Caco-2 (cell line): ENCODE measurements around a stretch of chr20.

DNA sequence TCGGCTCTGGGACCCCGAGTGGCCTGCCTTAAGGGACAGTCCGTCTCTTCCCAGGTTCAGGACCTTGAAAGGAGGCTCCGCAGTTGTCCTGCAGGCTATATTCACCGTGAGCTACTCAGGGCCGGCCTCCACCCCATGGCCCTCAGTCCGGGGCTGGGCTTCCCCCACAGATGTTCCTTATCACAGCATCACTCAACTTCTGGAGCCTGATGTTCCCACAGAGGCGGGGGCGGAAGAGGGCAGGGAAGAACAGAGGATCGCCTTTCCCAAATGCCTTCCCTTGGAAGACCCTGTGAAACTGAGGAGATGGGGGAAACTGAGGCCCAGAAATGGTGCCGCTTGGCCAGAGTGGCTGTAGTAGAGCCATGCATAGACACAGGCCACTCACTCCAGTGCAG is 4.4 kb upstream of the COX4I2 start:
- PRO-cap: no peak
- RRBS: no CpG with 5 or more reads among the region's 11 CpGs

DNA sequence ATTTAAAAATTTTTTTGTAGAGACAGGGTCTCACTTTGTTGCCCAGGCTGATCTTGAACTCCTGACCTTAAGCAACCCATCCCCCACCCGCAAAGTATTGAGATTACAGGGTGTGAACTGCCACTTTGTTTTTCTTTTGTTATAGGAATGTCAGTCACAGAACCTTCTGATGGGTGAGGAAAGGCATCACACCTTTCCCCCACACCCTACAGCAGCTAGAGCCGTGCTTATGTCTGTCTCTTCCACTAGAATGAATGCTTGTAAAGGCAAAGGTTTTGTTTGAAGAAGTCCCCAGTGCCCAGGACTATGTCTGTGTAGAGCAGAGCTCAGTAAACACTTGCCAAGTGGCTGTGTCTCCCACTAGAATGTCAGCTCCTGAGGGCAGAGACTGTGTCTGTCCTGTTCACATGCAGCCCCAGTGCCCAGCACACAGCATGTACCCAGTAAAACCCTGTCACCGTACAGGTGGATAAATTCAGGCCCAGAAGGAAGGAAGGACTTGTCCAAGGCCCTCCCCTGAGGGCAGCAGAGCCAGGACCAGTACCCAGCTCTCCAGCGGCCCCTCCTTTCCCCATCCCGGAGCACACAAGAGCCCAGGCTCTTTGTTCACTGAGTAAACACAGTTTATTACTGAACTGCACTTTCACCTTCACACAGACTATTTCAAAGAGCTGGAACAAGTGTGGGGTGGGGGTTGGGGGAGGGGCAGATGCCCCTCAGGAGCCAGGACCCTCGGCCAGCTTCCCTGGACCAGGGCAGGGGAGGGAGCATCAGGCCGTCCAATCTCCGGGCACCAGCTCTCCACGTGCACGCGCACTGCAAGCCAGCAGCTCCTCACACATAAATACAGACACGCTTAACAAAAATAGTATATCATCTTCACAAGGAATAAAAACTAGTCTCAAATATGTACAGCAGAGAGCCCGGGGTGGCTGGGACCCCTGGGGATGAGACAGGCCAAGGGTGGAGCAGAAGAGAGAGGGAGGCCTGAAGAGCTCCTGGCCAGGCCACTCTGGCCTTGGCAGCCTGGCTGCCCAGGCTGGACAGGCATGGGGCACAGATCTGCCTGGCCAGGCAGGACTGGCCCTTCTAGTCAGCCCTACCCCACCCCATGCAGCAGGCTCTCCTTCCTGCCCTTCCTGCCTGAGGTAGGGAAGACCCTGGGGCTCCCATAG is 26.5 kb downstream of the COX4I2 start:
- PRO-cap: bidirectional peak, plus-strand start at position 329 of the sequence, minus-strand start at position 256 of the sequence; bidirectional peak, plus-strand start at position 481 of the sequence, minus-strand start at position 438 of the sequence; unidirectional peak, minus-strand start at position 542 of the sequence
- RRBS: no CpG with 5 or more reads among the region's 13 CpGs

DNA sequence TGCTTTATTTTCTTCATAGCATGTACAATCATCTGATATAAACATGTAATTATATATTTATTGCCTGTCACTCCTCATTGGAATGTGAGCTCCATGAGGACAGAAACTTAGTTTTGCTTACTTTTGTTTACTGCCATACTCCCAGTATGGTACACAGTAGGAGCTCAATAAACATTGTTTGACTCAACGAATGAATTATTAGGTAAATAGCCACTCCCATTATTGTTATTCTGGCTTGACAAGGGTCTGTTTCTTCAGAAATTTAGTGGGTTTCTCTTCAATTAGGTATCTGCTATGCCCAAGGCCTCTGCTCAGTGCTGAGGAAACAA is 6.4 kb downstream of the BCL2L1 start:
- PRO-cap: no peak
- RRBS: no CpG with 5 or more reads among the region's 1 CpG

- PRO-cap: bidirectional peak, plus-strand start at chr20:31879829, minus-strand start at chr20:31879709; bidirectional peak, plus-strand start at chr20:31880189, minus-strand start at chr20:31880064
- RRBS: 2% methylated on average over 8 of the region's 69 CpGs
Measured at GRCh38 chr20:31879262-31880433, 9.2 kb downstream of the TTLL9 start.

GRCh38 chr20:31967366-31967751 is 592 bp upstream of the XKR7 start:
- PRO-cap: no peak
- RRBS: no CpG with 5 or more reads among the region's 6 CpGs

GRCh38 chr20:31994812-31995413 is 15.3 kb upstream of the CCM2L start:
- PRO-cap: no peak
- RRBS: 29% methylated on average over 4 of the region's 41 CpGs

DNA sequence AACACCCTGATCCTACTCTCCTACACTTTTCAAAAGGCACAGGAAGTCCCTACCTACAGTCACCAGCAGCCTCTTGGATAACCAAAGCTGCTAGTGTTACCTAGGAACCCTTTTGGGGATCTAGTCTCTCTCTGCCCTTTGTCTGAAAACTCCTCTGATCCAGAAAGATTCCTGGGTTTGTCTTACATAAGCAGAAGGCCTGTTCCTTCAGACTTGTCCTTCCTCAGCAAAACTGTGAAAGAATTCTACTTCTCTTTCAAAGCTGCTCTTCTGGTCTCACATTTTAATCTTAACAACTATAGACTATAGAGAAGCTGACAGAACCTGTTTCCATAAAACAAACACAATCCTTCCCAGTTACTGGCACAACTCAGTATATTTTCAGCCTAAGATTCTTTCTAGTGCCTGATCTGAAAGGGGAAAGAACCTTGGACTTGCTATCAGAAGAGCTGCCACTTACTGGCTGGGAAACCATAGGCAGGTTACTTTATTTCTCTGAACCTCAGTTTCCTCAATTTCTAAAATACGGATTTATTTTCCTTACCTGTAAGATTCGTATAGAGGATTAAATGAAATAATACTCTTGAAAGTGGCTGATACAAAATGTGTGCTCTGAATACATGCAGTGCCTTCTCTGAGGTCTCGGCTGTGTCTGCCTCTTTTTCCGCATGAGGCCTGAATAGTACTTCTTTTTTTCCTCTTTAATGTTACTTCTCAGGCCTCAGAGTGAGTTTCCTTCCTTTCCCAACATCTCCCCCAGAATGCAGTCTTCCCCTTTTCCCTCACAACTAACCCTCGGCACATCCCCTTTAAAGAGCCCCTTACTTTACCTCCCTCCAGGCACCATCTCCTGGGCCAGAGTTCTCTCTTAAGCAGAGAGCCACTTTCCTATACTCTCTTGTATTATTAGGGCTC is 2.7 kb downstream of the PLAGL2 start:
- PRO-cap: bidirectional peak, plus-strand start at position 395 of the sequence, minus-strand start at position 234 of the sequence
- RRBS: no CpG with 5 or more reads among the region's 5 CpGs

GRCh38 chr20:32206296-32206932 is 1.1 kb downstream of the PLAGL2 start:
- PRO-cap: no peak
- RRBS: no CpG with 5 or more reads among the region's 6 CpGs

DNA sequence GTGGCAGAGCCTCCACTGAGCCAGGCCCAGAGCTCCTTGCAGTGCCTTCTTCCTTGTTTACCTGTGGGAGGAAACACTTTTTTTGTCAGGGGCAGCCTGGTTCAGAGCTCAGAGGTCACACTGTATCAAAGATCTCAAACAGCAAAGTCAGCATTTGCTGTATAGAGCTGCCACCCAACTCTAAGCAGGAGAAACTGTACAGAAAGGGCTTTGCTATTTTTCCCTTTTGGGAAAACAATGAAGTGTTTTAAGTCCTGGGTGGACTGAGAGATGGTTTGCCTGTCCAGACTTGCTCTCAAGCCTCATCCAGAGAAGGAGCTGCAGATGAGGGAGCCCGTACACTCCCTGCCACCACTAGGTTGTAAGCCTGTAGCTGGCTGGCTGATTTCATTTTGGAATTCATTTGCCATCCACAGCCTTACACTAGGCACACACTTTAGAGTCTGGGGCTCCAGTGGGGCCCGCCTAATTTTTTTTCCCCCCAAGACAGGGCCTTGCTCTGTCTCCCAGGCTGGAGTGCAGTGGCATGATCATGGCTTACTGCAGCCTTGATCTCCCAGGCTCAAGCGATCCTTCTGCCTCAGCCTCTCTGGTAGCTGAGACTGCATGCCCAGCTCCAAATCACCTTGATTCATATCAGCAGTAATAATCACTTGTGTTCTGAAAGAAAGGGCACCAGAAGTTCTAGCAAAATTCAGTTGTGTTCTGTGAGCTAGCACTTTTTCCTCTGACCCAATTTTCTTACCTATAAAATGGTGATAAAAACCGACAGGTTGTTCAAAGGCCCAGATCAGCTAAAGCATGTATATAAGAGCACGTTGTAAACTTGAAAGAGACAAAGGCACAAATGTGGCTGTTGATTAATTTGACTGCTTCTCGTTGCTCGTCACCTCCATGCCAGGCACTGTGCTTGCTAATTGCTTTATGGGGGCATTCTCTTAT is 28.5 kb downstream of the POFUT1 start:
- PRO-cap: no peak
- RRBS: no CpG with 5 or more reads among the region's 7 CpGs

DNA sequence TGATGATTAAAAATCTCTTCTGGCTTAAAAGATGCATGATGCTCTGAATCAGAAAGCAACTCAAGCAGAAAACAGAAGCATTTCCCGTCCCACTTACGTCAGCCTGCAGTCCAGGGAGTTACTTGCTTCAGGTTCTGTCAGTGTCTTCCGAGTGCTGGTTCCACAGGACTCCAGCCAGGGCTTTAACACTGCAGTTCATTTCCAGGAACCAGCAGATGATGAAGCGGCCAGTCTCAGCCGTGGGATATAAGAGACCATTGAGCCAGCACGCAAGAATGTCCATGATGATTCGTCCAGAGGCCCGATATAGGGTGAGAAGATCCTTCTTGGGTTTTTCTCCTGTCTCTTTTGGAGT is 30.8 kb upstream of the ASXL1 start:
- PRO-cap: no peak
- RRBS: no CpG with 5 or more reads among the region's 8 CpGs

- PRO-cap: no peak
- RRBS: no CpG with 5 or more reads among the region's 11 CpGs
Measured at GRCh38 chr20:32357696-32357922, 522 bp upstream of the ASXL1 start.

- PRO-cap: no peak
- RRBS: no CpG with 5 or more reads among the region's 7 CpGs
Measured at GRCh38 chr20:32448398-32448770, 90.3 kb downstream of the ASXL1 start.

- PRO-cap: no peak
- RRBS: 93% methylated on average over 2 of the region's 13 CpGs
Measured at GRCh38 chr20:32481202-32481840, 103.8 kb downstream of the NOL4L start.

GRCh38 chr20:32485370-32485509 is 99.9 kb downstream of the NOL4L start:
- PRO-cap: no peak
- RRBS: no CpG with 5 or more reads among the region's 6 CpGs

DNA sequence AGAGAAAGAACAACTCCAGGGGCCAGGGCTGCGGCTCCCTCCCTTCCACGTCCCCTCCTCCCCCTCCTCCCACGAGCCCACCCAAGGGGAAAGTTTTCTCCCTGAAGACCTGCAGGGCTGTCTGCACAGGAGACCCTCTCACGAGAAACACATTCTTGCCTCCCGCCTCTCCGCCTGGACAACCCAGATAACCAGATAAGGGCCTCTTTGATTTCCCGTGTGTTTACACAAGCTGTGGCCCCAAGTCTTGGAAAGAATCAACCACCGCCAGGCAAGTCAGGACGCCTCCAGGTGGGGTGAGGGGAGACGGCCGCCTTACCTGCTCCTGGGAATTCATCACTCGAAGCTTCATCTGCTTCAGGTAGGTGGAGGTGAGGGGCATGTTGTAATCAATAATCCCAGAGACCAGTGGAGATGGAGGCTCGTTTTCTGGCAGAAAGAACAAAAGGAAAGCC is 74.1 kb downstream of the NOL4L start:
- PRO-cap: bidirectional peak, plus-strand start at position 279 of the sequence, minus-strand start at position 189 of the sequence
- RRBS: no CpG with 5 or more reads among the region's 13 CpGs

DNA sequence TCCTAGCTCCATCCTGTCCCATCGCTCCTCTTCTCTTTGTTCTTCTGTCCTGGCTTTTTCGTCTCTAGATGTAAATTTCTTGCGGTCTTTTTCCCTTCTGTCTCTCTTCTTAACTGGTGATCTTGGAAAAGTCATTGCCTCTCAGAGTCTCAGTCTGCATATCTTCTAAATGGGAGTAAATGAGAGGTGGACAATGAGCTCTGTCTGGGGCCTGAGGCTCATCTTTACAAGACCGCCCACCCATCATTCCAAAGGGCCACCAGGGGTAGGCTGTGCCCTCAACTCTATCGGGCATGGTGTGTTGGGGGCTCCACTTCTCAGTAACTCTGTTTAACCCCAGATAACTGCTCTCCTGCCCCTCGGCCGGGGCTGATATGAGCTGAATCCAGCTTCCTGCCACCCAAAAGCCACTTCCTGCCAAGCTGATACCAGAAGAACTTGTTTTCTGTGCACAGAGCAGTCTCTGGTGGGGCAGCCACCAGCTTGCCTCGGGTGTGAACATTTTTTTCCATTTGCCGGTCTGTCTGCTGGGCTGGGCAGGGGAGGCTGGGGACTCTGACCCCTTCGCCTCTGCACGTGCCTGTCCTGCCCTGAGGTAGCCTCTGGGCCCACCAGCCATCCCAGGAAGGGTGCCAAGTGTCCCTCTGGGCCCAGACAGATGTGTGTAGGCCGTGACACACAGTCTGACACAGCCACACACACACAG is 45.4 kb downstream of the NOL4L start:
- PRO-cap: no peak
- RRBS: no CpG with 5 or more reads among the region's 12 CpGs

GRCh38 chr20:32628729-32629576 is 43.8 kb upstream of the NOL4L start:
- PRO-cap: no peak
- RRBS: no CpG with 5 or more reads among the region's 12 CpGs

- PRO-cap: no peak
- RRBS: no CpG with 5 or more reads among the region's 3 CpGs
Measured at GRCh38 chr20:32857387-32858155, 1.2 kb upstream of the EFCAB8 start.

DNA sequence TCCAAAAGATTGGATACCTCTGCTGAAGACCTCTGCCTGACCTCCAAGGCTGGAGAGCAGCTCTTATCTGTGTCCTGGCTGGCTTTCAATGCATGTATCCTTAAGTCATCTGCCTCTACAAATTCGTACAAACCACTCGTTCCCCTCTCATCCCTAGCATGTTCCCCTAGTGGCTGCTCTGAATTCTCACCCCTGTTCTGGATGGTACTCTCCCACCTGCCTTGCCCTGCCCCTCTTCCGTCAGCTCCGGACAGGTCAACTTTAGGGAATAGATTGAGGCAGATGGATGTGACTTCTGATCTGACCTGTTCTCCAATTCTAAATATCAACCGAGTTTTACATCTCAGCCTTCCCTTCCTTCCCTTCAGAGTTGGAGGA is 303 bp downstream of the EFCAB8 start:
- PRO-cap: no peak
- RRBS: no CpG with 5 or more reads among the region's 5 CpGs

DNA sequence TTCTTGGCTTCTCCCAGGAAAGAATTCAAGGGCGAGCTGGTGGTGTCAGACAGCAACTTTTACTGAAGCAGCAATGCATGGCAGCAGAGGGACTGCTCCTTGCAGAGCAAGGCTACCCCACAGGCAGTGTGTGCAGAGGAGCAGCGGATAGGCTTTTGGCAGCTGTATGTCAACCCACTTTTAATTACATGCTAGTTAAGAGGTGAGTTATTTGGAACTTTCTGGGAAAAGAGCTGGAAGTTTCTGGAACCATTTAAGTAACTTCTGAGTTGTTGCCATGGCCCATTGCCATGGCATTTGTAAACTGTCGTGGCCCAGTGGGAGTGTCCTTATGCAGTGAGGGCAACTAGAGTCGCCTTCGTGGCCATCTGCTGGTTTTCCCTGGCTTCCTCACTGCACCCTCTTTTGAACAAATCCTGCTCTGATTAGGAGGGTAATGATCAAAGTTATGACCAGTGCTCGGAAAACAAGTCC is 34.0 kb downstream of the BPIFB4 start:
- PRO-cap: no peak
- RRBS: no CpG with 5 or more reads among the region's 6 CpGs